Hepatocyte (in vitro differentiated cells and primary cell): ENCODE measurements around a stretch of chr2.

DNA sequence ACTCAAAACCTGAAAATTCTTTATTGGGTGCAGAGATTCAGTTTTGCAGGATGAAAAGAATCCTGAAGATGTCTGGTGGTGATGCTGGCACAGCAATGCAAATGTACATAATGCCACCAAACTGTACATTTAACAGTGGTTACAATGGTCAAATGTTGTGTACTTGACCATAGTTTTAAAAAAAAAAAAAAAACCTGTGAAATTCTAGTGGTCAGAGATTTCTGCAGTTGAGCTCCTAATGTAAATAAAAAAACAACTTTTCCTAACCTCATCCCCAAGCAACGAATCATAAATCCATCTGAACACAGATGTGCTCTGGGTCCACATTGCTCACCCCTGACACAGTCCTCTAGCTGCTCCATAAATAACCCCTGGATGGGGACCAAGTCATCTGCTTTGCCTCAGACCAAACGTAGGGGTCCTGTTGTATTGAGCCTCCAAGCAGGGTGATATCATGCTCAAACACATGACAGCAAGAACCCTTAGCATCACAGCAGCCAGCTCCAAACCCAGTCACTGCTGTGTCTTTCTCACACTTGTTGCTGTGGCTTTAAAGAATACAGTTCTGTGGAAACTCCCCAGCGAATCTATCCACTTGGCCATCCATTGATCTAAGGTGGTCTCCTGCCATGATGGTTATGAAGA, 39.3 kb downstream of the TBC1D8 start:
- RAMPAGE, long total RNA: no peak
- RRBS: no CpG with 5 or more reads among the region's 3 CpGs

GRCh38 chr2:101121172-101121501, 30.0 kb downstream of the TBC1D8 start:
- RAMPAGE, long total RNA: no peak
- RRBS: no CpG with 5 or more reads among the region's 5 CpGs

DNA sequence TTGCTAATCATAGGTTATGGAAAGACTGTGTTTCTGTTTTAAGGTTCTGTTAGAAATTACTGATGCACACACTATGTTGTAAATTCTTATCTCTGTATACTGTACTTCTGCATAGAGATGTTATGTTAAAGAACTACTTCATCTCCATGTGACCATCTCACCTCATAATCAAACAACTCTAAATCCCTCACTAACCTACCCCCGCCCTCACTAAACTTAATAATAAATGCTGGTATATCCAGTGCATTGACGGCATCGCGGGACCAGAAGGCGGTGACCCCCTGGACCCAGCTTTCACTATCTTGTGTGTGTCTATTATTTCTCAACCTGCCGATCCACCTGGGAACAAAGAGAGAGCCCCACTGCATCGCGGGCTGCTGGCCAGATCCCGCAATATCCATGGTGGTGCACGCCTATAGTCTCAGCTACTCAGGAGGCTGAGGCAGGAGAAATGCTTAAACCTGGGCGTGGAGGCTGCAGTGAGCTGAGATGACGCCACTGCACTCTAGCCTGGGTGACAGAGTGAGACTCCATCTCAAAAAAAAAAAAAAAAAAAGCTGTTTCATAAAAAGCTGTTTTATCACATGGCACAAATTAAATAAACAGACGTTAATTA, 7.9 kb upstream of the CNOT11 start:
- RAMPAGE, long total RNA: no peak
- RRBS: no CpG with 5 or more reads among the region's 13 CpGs

- RAMPAGE, long total RNA: no peak
- RRBS: no CpG with 5 or more reads among the region's 8 CpGs
Measured at GRCh38 chr2:101307493-101307808, 1.1 kb downstream of the RNF149 start.

DNA sequence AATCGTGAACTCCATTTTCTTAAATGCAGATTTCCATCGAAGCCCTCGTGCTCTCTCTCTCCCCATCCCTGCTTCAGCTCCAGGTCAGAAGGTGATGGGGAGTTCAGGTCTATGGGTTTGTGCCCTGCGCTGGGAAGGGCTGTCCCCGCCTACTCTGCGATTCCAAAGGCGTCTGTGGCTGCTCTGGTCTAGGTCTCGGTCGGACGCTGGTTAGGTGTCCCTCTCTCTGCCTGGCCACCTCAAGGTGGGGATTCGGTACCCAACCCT, 856 bp downstream of the CREG2 start:
- RAMPAGE, long total RNA: no peak
- RRBS: no CpG with 5 or more reads among the region's 11 CpGs

- RAMPAGE, long total RNA: no peak
- RRBS: no CpG with 5 or more reads among the region's 9 CpGs
Measured at GRCh38 chr2:101567740-101568146, 92.8 kb upstream of the RFX8 start.

GRCh38 chr2:101655859-101656058, 41.7 kb upstream of the MAP4K4 start:
- RAMPAGE, long total RNA: no peak
- RRBS: no CpG with 5 or more reads among the region's 3 CpGs

DNA sequence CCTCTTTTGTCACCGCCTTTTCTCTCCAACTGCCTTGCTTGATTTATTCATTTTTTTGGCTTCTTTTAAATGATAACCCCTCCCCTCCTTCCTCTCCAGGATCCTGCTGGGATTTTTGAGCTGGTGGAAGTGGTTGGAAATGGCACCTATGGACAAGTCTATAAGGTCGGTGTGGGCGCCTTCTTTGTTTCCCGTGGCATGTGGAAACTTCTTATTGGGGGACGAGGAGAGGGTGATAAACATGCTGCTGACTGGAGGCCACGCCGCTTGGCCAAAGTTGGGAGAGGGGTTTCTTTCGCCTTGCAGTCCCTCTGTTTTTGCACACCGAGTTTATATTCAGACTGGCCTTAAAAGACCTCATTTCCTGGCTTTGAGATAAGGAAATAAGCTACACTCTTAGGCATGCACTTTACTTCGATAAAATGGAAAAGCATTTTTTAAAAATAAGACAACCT, 894 bp downstream of the MAP4K4 start:
- RAMPAGE, long total RNA: no peak
- RRBS: no CpG with 5 or more reads among the region's 10 CpGs

DNA sequence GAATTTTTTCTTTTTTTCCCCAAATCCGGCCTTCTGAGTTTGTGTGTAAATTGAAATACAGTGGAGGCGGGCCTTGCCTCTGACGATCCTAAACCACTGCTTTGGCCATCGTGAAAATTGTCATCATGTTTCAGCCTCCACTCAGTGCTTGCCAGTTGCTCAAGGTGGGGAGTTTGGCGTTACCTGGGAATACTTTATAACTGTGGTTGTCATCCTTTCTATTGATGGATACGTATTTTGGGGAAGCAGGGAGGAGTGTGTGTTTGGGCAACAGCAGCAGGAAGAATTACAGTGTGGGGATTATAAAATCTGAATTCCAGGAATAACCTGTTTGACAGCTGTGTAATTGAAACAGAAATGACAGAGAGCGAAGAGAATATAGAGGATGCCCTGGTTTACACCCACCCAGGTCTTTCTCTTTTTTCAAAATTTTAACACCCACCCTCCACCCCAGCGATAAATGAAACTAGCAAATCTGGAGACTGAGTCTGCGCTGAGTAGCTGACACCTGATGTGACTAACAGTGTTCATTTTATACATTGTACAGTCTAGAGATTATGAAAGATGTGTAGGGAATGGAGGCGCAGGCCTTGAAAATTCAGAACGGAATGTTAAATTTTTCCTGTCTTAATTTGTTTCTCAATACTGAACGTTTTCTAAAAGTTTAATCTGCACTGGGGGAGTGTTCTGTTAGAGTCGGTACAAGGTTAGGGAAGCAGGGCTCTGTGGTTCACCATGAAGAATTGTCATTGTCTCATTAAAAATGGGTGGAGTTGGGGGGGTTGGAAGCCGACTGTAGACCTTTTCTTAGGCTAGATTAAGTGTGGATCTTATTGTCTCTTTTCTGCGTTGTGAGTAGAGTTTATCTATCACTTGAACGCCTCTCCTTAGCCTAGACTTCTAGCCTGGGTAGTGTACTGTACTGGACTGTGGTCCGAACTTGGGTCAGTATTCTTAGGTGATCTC, 1.6 kb downstream of the MAP4K4 start:
- RAMPAGE, long total RNA: no peak
- RRBS: no CpG with 5 or more reads among the region's 17 CpGs

DNA sequence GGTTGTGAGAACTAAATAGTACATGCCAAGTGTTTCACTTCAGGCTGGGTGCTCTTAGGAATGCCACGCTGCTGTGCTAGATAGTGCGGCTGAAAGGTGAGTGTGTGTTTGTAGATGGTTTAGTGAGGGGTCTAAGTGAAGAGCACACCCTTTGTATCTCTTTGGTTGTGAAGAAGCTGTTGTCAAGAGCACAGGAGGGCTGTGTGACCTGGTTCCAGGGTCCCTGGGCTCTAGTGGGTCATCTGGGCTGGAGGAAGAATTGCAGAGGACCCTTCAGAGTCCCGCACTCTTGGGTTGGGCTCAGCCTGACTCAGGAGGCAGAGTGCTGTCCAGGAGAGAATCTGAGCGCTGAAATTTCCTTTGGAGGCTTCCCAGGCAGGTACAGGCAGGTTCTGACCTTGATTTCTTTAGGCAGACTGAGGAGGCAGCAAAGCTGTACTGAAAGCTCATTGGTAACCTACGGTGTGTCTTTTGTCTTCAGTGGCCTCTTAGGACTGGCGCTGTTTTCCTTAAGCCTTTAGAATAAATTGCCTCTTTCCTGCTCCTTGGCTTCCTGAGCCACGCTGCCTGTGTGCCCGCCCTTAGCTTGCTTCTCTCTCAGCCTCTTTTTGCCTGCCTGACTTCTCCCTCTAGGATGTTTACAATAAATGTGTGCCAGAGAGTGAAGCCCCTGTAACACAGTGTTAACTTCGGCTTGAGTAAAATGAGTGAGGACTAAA, 44.5 kb downstream of the MAP4K4 start:
- RAMPAGE, long total RNA: no peak
- RRBS: no CpG with 5 or more reads among the region's 9 CpGs

GRCh38 chr2:101961727-101962715, 29.7 kb upstream of the IL1R2 start:
- RAMPAGE, long total RNA: no peak
- RRBS: 22% methylated on average over 2 of the region's 17 CpGs

DNA sequence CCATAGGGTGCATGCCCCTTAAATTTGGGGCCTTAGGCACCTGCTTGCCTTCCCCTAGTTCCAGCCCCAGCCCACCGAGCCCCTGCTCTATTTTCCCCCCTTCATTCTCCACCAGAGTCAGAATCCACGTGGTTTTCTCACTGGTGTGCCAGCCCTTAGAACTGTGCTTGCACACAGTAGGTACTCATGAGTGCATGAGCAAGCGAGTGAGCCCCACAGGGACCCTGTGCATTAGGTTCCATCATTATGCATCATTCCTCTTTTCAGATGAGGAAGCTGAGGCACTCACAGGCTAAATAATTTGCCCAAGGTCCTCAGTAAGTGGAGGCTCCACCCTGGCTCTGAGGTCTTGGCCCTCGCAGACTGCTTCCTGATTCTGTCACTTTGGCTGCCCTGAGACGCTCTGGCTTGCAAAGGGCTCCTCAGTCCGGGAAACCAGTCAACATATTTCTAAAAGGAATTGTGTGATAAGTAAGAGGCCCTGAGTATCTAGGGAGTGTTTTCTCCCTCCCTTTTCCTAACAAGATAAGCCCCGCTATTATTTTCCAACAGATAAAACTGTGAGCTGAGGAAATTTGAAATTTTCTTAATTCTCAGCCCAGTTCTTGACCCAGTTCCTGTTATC, 71.7 kb downstream of the IL1R2 start:
- RAMPAGE, long total RNA: no peak
- RRBS: no CpG with 5 or more reads among the region's 7 CpGs

- RAMPAGE, long total RNA: no peak
- RRBS: no CpG with 5 or more reads among the region's 5 CpGs
Measured at GRCh38 chr2:102100717-102101258, 41.8 kb upstream of the IL1R1 start.

DNA sequence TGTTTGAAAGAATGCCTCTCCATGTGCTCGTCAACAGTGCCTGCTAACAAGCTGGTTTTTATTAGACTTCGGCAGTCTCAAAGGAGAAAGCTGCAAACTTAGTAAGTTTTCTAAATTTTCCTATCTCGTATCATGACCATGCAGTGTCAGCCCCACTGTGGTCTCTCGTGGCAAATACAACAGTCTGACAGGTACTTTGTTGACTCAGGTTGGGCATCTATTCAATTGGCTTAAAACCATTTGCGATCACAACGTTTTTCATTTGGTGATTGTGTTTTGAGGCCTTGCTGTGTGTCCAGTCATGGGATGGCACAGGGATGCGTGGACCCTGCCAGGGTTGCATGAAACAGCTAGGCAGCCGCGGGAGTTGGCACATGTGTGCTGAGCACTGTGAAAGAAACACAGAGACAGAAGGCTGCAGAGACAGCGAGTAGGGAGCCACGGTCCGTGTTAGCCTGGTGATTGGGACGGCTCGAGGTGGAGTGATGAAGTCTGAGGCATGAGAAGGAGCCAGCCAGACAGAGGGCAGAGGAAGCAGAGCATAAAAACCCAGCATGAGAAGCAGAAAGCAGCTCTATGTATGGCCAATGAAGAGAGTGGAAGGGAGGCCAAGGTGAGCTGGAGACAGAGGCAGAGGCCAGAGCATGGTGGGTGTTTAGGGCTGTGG, 31.9 kb upstream of the IL1R1 start:
- RAMPAGE, long total RNA: no peak
- RRBS: no CpG with 5 or more reads among the region's 14 CpGs

- RAMPAGE, long total RNA: no peak
- RRBS: no CpG with 5 or more reads among the region's 2 CpGs
Measured at GRCh38 chr2:102114884-102115216, 27.7 kb upstream of the IL1R1 start.

GRCh38 chr2:102143341-102144130, 990 bp downstream of the IL1R1 start:
- RAMPAGE, long total RNA: no peak
- RRBS: no CpG with 5 or more reads among the region's 14 CpGs

- RAMPAGE, long total RNA: no peak
- RRBS: 2% methylated on average over 6 of the region's 69 CpGs
Measured at GRCh38 chr2:102187290-102188318, 781 bp downstream of the IL1RL2 start.

- RAMPAGE, long total RNA: no peak
- RRBS: no CpG with 5 or more reads among the region's 5 CpGs
Measured at GRCh38 chr2:102245428-102245599, 58.5 kb downstream of the IL1RL2 start.

- RAMPAGE, long total RNA: no peak
- RRBS: no CpG with 5 or more reads among the region's 15 CpGs
Measured at GRCh38 chr2:102251485-102252081, 59.8 kb upstream of the IL1RL1 start.

- RAMPAGE, long total RNA: no peak
- RRBS: no CpG with 5 or more reads among the region's 11 CpGs
Measured at GRCh38 chr2:102325216-102325941, 14.0 kb downstream of the IL1RL1 start.